Pericardium (tissue), 1 donor: ENCODE results near the gene GSTA1.

DNA sequence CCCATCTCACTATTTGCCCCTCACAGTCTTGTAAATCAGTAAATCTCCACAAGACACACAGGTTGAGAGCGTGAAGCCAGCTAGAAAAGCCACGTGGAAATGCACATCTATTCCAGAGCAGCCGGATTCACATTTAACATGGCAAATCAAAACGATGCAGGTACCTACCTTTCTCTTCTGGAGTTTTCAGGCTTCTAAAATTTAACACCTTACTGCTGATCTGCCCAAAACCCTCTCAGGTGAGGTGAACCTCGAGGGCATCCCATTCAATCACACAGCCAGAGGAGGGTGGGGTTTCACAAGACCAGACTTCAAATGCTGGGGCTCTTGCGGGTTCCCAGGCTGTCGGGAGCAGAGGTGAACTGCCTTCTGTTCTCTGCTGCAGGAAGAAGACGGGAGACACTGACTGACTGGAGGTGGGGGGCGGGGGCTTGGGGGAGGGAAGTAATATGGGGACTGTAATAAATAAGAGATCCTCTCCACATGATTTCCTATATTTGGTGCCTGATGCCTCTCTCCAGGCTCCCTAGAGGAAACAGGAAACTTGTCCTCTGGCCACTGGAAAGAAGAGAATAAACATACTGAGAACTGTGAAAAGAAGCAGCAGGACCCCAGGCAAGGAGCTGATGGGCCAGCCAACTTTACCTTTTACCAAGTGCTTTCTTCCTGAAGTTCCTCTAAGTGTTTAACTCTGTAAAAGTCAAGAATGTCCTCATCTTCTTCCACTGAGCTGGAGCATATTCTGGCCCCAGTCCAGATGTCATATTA is 33.0 kb upstream of the ADGRF5 start:
- RRBS = no CpG with 5 or more reads among the region's 9 CpGs

- RRBS = no CpG with 5 or more reads among the region's 5 CpGs
Measured at GRCh38 chr6:47132480-47132831, 90.3 kb upstream of the ADGRF1 start.

DNA sequence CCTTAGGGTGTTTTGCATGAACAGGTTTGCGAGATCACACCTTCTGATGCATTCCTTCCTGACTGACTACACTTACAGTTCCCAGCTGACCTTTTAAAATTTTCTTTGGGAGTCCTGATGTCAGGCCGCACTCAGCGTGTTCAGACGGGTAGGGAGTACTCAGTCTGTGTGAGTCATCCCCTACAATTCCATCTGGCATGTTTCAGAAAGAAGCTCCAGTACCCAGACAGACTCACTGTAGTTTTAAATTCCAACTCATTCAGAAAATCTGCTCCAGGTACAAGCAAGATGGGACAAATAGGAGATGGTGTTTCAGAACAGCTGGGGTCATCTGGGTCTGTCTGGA is 1.8 kb downstream of the ADGRF4 start:
- RRBS = no CpG with 5 or more reads among the region's 4 CpGs

DNA sequence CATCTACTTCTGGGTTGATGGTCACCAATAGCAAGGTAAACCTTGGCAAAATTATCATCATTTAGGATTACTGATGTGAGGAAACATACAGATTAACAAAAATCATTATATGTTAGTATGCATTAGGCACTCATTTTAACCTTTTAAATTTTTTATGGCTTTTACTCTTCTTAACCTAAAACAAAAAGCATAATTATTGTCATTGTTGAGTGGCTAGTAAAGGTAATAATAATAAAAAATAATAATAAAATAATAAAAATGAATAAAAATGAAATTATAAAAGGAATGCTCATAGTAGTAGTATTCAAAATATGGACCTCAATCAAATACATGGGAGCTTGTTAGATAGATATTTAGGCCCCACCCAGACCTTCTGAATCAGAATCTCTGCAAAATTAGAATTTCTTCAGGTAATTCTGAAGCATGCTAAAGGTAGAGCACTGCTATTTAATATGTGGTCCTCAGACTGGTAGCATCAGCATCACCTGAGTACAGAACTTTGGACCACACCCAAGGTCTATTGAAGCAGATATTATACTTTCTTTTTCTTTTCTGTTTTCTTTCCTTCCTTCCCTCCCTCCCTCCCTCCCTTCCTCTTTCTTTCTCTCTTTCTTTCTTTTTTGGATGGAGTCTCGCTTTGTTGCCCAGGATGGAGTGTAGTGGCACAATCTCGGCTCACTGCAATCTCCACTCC is 19.8 kb downstream of the PTCHD4 start:
- RRBS = no CpG with 5 or more reads among the region's 2 CpGs

DNA sequence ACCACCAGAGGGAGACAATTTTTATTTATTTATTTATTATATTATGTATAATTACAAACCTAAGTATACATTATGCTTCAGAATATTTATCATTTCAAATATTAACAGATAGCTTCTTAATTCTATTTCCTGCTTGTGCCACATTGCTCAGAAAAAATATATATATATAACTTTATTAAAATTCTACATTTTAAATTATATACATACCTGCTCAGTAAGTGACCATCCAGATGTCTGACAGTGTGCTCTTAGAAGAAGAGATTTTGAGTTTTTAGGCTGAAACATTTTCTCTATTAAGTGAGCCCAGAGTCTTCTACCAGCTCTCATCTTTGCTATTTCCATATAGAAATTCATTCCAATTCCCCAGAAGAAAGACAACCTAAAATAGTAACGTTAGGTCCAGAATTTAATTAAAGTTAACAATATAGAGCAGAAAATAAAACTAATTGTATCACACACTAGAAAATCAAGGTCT is 9.6 kb downstream of the MMUT start:
- RRBS = no CpG with 5 or more reads among the region's 1 CpG

DNA sequence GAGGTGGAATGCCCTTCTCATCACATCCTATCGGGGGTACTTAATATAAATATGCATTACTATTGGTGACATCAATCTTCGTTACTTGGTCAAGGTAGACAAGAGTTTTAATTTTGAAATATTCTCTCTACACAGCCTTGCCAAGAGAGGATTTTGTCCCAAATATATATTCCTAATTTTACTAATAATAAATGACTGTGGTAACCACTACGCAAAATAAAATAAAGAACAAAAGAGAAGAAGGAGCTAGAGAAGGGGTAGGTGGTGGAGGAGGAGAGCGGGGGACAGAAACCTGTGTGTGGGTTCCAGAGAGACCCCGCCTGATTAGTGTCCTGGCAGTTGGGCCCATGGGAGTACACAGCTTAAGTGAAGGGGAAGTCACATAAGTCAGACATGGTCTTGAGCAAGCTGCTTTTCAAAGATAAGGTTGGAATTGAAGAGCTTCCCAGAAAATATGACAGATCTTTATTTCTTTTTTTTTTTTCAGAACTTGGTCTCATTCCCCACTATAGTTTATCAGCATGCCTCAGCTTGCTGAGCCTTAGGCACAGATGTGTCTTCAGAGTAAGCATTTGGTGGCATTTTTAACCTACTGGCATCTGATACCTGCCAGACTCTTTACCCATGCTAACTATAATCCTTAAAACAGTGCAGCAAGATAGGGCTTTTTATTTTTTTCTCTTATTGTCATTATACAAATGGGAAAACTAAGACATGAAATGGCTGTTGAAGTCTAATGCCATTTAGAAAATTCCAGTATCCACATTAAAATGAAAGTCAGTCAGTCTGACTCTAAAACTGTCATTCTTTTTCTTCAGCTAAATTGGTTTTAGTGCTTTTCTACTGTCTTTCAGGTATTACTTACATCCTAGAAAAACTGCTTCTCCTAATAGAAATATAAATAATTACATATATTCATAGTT is 9.7 kb upstream of the RHAG start:
- RRBS = no CpG with 5 or more reads among the region's 5 CpGs

DNA sequence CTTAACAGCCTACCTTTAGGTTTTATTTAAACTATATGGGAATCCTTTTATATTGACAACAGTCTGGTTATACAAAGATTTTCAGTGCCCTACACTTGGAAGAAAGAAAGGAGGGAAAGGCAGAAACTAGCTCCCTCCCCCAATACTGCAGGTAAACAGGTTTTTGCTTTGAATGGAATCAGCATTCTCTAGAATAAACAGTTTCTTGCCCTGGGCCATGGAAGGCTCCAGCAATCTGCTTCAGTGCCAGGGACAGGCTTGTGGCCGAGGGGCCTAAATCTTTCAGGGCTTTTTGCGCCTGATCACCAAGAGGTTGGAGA is 23.7 kb downstream of the TFAP2B start:
- RRBS = no CpG with 5 or more reads among the region's 2 CpGs

- RRBS = no CpG with 5 or more reads among the region's 4 CpGs
Measured at GRCh38 chr6:52352388-52353212, 9.4 kb upstream of the PAQR8 start.

DNA sequence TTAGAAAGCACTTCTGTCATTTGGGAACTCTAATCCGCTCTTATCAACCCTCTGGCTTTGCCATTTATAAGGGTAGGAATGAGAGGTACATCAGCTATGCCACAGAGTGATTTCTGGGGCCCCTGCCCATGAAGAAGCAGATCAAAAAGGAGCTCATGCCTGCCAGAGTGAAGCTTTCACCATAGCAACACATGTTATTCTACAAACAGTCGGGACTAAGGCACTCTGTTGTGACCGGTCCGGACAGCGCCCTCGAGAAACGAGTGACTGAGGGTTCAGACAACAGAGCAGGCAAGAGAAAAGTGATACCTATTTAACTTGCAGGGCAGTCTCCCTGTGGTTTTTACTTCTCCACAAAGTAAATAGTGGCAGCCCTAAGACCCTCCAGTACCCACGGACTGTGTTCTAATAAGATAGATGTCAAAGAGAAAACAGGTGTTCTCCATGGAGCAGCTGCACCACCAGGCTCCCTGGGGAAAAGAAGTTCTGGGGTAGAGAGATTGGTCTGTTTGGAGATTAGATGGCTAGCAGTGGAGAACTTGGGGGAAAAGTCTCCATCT is 5.6 kb downstream of the TRAM2 start:
- RRBS = no CpG with 5 or more reads among the region's 8 CpGs

- RRBS = no CpG with 5 or more reads among the region's 6 CpGs
Measured at GRCh38 chr6:52588919-52589560, 12.2 kb upstream of the TRAM2 start.

DNA sequence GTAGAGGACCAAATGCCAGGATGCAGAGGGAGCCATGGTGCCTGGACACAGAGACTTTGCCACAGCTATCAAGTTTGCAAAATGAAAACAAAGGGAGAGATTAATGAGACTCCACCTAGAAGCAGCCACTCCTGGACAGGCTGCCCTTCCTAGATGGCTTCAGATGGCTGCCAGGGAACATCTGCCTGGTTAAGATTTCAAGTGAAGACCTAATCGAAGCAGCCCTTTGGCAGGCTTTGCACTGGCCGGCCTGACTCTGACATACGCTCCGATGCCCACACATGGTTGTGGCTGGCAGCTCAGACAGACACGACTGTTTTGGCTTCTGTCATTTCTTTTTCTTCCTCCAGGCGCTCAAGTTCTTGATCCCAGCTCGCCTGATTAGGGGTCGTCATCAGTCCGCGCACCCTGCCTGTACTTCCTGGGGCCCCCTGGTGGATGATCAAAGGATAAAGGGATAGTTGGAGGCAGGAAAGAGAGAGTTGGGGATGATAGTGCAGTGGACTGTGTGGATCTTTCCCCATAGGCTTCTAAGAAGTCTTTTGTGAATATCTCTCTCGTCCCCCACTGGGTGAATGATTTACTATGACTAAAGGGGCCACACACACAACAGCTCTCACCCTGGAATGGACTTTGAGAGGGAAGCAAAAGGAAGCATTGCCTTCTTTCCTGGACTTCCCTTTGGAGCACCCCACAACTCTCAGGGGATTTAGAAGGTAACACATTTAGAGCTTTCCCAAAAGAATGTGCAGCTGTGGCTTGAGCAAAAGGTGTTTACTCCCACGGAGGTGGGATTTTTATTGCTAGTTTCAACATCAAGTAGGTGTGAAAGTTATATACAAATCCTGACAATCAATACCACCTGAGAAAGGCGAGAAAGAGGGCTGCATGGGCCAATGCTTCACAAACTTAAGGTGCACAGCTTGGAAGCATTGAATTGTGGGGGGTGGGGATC is 21.4 kb upstream of the TRAM2 start:
- RRBS = no CpG with 5 or more reads among the region's 13 CpGs

DNA sequence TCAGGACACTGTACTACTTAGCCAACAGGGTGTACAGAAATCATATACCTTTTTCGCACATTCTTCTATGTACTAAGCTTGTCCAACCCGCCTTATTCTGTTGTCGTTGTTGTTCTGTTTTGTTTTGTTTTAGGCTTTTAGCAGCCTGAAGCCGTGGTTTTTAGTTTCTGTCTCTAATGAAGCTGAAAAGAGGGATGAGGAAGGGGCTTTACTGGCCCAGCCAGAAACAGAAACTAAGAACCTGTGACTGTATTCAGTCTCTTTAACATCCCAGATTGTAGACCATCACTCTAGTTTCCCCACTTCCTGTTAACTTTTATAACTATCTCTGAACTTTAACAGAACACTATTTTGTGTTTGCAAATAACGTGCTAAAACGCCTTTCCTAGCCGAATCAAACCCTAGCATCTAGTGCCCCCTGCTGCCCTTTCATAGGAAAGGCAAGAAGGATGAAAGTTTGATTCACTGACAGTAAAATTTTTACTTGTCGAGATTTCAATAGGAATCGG is 7.4 kb upstream of the TMEM14A start:
- RRBS = no CpG with 5 or more reads among the region's 9 CpGs

- RRBS = no CpG with 5 or more reads among the region's 54 CpGs
Measured at GRCh38 chr6:52664317-52665389, 6.3 kb upstream of the TMEM14A start.

DNA sequence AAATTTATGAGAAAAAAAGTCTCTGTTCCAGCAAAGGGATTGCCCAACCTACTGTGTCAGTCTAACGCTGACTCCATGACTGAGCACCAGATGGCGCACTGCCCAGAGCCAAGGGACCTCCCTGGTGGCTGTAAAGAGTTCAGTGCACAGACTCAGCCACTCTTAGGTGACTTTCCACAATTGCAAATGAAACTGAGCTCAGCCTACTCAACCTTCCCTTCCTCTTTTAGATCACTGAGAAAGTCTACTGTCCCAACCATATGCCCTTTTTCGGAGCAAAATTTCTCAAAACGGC is 38.8 kb downstream of the GSTA2 start:
- RRBS = no CpG with 5 or more reads among the region's 4 CpGs

DNA sequence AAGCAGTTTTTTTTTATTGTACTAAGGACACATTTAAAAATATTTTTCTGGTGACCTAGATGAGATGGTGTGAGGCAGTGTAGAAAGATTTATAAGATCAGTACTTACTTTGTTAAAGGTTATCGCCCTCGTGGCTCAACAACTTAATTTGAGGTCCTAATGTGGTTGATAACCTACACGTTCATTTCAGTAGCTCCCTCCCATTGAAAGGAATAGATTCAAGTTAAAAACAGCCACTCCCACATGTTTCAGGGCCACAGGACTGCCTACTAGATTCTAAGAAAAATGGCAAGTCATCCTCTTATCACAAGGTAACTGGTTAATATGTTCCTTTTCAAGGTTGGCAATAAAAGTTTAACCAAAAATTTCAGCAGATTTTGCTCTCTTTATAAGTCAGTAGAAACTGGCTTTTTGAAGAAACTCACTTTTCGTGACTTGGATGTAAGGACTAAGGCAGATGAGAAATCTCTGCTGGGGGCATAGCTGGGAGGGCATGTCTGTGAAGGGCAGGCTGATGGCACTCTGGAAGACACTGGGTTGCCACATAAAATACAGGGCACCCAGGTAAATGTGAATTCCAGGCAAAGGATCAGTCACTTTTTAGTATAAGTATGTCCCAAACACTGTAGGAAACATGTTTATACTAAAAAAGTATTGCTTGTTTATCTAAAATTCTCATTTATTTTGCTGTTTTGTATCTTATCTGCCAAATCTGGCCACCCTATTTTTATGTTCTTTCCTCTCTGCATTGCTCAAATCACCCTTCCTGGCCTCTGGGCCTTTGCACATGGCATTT is 16.9 kb downstream of the GSTA2 start:
- RRBS = no CpG with 5 or more reads among the region's 4 CpGs

- RRBS = no CpG with 5 or more reads among the region's 4 CpGs
Measured at GRCh38 chr6:52803574-52803989, at the start of gene GSTA1. GSTA1 (minus strand) TSS chr6:52803816.

GRCh38 chr6:53192816-53193202 is 44.2 kb upstream of the GCM1 start:
- RRBS = no CpG with 5 or more reads among the region's 4 CpGs

DNA sequence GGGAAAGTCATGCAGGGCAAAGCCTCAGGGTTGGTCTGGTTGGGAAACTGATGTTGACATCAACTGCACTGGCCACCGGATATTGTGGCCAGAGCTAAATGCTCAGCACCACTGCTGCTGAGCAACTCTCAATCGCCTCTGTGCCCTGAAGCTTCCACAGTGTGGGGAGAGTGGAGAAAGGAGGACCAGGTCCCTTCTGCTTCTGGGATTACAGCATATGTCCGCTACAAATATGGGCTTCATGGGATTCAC is 93.4 kb upstream of the GCM1 start:
- RRBS = no CpG with 5 or more reads among the region's 3 CpGs

DNA sequence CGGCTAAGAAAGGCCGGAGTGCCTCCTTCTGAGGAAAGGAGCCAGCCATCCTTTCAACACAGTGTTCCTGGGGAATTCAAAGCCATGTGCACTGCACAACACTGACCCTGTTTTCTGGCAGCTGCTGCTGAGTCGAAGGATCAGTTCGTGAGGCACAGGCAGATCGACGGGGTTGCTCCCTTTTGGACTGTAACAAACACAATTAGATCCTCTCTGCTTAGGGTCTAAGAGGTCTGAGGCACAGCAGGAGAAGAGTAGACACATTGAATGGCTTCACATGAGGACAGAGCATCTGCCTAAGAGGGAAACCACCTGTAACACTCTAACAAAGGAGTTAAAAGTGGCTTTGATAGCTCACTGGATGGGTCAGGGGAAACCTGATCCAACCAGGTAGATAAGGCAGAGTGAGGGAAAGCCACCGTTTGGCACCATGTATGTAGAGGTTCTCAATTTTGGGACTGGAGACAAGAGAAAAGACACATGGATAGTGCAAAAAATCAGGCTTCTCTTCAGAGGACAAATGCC is 60.9 kb downstream of the ELOVL5 start:
- RRBS = no CpG with 5 or more reads among the region's 7 CpGs

GRCh38 chr6:53341920-53342329 is 6.8 kb downstream of the ELOVL5 start:
- RRBS = no CpG with 5 or more reads among the region's 5 CpGs